Bronchial epithelial cell (primary cell): ENCODE results near the genes SOD1, MIS18A, IFNAR2, IFNGR2 and DNAJC28.

DNA sequence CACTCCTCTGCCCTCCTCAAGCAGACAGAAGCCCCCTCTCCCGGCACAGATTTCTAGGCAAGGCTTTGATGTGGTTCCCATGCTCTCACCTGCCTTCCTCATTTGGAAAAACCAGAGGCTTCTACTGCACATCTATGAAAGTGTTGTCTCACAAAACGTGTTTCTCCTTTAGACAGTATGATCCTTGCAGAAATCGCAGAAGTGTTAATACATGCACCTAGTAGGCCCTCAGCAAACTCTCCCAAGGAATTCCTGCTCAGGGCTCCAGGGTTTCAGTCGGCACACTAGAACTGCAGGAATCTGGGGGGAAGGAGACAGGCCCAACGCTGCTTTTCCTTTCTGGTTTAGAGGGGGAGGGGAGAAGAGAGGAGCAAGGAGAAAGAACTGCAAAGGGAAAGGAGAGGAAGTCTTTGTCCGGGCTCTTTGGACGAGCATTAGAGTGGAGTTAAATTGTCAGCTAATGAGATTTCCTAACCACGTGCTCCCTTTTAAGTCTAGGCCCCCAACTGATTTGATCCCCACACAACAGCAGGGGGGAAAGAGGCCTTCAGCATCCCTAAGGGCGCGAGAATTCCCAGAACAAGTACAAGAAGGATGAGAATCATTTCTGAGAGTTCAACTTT, 103.8 kb upstream of the SOD1 start:
- RRBS, 2 experiments = no CpG with 5 or more reads among the region's 10 CpGs

GRCh38 chr21:31659162-31659883, at the start of gene SOD1:
SOD1 (plus strand) TSS chr21:31659693.
- RRBS, 2 experiments = 2 to 3% methylated on average over 13 of the region's 55 CpGs

DNA sequence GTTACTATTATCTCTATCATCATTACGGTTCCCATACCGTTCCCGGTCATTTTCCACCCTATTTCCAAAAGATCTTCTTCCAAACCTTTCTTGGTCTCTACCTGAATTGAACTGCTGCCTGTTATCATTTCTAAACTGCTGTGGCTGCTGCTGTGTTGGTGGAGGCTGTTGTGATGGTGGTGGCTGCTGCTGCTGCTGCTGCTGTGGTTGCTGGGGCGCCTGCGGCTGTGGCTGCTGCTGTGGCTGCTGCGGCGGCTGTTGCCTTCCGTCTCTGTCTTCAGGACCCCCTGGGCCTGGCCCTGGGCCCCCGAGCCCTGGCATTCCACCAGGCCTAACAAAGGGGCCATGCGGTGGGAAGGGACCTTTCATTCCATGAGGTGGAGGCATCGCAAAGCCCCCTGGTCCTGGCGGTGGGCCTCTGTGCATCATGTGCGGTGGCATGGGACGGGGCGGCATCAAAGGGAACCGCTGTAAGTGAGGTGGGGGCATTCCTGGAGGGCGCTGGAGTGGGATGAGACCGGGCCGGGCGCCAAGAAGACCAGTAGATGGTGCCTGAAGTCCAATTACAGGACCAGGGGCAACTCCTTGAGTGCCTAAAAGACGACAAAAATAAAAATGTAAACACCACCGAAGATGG, 12.4 kb downstream of the SOD1 start:
- RRBS, 2 experiments = 94 to 98% methylated on average over 3 of the region's 22 CpGs

DNA sequence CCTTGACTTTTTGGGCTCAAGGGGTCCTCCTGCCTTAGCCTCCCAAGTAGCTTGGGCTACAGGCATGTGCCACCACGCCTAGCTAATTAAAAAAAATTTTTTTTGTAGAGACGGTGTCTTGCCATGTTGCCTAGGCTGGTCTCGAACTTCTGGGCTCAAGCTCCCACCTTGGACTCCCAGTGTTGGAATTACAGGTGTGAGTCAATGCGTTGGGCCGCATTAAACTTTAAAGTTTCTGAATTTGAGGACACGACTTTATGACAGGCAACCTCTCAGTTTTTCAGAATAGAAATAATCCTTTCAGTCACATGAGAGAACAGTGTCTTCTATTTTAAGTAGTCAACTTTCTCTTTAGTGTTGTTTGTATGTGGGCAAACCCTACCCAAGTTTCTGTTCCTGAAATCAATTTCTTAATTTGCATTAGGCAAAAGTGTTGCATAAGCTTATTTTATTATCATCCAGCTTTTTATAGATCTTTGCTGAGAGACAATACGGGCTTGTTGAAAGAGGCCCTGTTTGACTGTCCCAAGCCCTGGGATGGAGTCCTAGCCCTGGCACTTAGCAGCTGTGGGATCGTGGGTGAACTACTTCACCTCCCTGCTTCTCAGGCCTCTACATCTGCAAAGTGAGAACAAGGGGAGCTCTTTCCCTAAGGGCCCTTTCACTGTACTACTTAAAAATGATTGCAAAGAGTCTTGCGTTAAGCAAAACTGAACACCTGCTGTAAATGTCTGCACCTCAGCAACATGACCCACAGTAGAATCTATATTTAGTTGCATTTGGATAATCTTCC, 40.7 kb upstream of the SCAF4 start:
- RRBS, 2 experiments = no CpG with 5 or more reads among the region's 9 CpGs

- RRBS, 2 experiments = no CpG with 5 or more reads among the region's 17 CpGs
Observed at GRCh38 chr21:31947226-31947630, 74.4 kb downstream of the HUNK start.

DNA sequence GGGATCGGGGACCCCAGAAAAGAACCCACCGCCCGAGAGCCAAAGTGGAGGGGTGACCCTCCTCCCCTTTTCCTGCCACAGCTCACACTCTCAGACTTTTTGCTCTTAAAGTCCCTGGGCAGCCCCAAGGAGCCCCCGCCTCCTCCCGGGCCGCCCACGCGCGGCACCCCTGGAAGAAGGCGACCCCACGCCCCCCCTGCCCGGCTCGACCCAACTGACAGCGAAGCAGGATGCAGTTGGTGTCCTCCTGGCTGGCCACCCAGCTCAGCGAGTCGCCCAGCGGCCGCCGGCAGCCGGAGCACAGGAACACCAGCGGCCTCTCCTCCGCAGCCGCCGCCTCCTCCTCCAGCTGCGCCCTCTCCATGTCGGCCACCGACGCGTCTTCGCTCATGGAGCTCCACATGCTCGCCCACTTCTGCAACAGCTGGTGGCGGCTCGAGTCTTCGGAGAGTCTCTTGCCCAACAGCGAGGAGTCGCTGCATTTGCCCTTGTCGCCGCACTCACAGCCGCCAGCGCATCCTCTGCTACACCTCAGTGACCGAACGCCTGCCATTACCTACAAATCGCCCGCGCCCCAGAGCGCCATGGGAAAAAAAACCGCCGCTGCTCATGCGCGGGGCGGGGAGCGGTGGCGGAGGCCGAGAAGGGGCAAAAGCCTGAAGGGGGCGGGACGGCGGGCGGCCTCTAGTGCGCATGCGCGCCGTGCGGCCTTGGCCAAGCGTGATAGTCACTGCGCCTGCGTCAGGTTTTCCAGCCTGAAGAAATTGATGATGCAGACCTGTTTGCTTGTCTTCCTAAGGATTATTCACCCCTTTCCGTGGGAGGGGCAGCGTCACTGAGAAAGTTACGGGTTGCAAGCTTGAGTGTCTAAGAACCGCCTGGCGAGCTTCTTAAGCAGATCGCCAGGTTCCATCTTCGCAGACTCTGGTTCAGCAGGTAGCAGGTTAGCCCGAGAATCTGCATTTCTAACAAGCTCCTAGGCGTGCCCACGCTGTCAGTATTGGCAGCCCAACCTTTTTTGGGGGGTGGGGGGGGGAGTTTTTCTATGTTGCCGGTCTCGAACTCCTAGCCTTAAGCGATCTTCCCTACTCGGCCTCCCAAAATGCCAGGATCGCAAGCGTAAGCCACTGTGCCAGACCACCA, at the start of gene MIS18A:
TSS of gene MIS18A (minus strand) at position 588 of the 1,143 bp plus-strand sequence.
- RRBS, 2 experiments = under 1 to 1% methylated on average over 15 of the region's 82 CpGs

DNA sequence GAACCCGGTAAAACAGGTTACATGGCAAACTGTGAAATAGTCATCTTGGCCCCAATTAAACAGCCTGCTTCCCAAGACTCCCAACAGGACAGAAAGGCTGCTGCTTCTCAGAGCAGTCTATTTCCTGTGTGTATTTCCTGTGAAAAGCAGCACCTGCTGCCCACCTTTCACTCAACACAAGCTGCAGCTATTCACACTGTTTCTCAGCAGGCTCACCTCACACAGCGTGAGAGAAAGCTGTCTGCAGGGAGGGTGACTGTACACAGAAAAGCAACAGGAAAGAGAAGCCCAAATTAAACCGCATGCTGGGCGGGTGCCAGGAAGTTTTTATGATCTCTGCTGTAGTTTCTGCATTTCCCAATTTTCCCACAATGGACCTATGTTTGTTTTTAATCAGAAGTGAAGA, 44.0 kb downstream of the URB1 start:
- RRBS, 2 experiments = no CpG with 5 or more reads among the region's 4 CpGs

GRCh38 chr21:32417565-32418541, 5.3 kb downstream of the EVA1C start:
- RRBS, 2 experiments = no CpG with 5 or more reads among the region's 7 CpGs

- RRBS, 2 experiments = no CpG with 5 or more reads among the region's 8 CpGs
Observed at GRCh38 chr21:32505415-32505748, 79.9 kb downstream of the TCP10L start.

- RRBS, 2 experiments = no CpG with 5 or more reads among the region's 7 CpGs
Observed at GRCh38 chr21:32544514-32545229, 40.7 kb downstream of the TCP10L start.

DNA sequence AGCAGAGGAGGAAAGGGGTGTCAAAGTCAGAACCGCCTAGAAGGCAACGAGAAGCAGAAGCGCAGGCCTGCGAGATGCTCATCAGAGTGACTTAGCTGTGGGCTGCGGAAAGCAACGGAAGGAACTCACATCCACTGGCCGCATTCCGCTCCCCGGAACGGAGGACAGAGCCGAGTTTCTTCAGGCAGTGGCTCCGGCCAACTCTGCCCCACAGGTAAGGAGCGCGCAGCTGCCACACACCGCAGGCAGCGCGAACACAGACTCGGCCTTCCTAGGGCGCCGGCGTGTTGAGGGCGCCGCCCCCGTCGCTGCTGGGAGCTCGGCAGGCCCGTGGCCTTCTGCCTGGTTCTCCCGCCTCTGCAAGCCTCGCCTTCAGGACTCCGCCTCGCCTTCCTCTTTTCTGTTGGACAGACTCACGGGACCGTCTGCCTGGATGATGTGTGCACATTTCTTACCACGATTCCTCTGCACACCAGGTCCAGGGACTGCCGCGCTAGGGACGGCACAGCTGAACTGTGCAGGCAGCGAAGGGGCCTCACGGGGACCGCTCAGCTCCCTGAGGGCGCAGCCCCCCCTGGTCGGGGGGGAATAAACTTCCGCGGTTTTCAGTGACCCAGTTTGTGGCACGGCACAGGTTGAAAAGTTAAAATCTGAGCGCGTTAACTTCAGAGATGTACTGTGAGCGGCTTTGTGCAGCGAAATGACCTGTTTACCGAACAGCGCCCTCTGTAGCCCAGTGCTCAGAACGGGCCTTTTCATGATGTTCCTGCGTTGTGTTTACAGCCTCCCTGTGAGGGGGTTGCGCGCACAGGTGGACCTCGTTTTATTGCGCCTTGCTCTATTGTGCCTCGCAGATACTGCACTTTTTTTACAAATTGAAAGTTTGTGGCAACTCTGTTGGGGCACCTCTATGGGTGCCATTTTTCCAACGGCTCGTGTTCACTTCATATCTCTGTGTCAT, 15.8 kb downstream of the TCP10L start:
- RRBS, 2 experiments = under 1% methylated on average over 11 of the region's 60 CpGs

DNA sequence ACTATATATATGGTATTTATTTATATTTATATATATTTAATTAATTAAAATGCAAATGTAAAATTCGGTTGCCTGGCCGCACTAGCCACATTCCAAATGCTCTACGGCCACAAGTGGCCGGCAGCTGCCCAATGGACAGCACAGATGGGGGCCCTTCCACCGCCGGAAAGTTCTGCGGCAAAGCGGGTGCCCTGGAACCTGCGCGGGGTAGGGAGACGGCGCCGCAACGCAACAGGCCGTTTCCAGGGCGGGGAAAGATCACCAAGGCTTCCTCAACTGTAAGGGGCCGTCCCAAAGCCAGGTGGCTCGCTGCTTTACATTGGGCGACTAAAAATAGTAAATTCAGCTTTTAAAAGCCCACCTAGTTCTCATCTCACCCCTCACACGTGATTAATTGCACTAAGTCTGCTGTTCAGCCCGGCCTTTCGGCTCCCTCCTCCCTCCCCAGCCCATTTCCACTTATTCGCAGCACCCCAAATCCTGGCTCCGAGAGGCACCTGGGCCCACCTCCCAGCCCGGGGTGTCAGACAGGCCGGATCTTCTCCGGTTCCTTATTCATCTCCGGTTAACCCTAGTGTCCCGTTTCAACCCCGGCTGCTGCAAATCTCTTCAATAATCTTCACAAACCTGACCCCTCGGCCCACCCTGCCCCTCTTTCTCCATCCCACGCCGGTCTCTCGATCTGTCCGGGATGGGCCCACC, 635 bp downstream of the CFAP298 start:
- RRBS, 2 experiments = under 1 to 2% methylated on average over 10 of the region's 35 CpGs

DNA sequence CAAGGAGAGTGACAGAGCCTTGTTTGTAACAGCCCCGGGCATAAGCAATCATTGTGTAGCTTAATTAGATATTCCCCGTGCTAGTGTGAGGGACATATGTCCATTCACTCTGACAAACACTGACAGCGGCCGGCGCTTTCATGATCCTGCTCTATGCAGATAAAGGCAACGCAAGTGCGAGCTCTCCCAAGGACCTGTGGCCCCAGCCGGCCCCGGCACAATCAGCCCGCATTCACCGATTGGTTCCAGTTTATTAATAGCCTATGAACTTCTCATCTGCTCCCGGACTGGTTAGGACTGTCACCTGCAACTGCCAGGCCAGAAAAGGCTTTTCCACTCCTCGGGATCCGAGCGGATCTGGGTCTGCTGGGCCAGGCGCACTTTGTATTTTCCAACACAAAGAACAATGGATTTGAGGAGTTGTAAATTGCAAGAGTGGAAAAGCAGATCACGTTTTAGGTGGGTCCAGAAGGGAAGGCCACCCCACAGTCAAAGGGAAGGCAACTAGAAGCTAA, 17.9 kb upstream of the OLIG1 start:
- RRBS, 2 experiments = 71 to 74% methylated on average over 4 to 5 of the region's 17 CpGs

GRCh38 chr21:33109284-33110219, 39.6 kb downstream of the OLIG1 start:
- RRBS, 2 experiments = under 1 to 4% methylated on average over 12 to 14 of the region's 51 CpGs

GRCh38 chr21:33229559-33230259, at the start of gene IFNAR2:
IFNAR2 (plus strand) TSS chr21:33229938.
- RRBS, 2 experiments = 1 to 3% methylated on average over 44 to 49 of the region's 78 CpGs

DNA sequence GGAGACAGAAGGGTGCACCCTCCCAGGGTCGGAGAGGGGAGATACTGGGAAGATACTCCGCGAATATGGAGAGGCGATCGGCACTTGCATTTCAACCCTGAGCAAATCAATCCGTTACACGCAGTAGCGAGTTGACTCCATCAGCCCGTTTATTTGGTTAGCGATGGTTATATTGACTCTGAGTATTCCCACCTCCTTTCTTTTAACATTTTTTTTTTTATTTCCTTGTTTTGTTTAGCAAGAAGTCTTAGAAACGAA, 989 bp downstream of the IFNAR2 start:
- RRBS, 2 experiments = no CpG with 5 or more reads among the region's 11 CpGs

- RRBS, 2 experiments = no CpG with 5 or more reads among the region's 10 CpGs
Observed at GRCh38 chr21:33238302-33239364, 8.9 kb downstream of the IFNAR2 start.

- RRBS, 2 experiments = 2% methylated on average over 38 of the region's 69 CpGs
Observed at GRCh38 chr21:33403352-33403954, at the start of gene IFNGR2. IFNGR2 (plus strand) TSS chr21:33403413.

DNA sequence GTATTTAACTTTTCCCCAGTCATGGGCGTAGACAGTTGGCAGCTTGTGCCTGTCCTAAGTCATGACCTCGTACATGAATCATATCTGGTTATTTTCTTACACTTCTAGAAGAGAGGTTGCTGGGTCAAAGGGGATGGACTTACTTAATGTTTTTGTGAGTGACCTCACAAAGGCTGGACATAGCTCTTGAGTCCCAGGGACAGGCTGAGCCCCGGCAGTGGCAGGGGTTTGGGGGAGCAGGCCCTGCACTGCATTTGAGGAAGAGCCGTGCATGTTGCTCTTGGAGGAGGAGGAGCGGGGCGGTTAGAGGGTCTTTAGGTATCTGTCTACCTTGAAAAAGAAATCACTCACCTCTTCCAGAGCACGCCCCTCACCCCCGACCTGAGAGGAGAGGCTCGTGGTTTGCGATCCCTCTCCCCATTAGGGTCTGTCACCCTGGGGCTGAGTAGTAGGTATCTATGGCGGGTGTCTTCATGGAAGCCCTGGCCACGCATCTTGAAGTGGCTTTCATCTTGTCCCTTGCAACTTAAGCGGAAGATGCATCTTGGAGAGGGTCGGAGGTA, 16.5 kb downstream of the IFNGR2 start:
- RRBS, 2 experiments = no CpG with 5 or more reads among the region's 14 CpGs

- RRBS, 2 experiments = 1 to 2% methylated on average over 10 of the region's 62 CpGs
Observed at GRCh38 chr21:33490991-33491981, at the start of gene DNAJC28. DNAJC28 (minus strand) TSS chr21:33491716.